ENCODE results near the gene BLCAP.

DNA sequence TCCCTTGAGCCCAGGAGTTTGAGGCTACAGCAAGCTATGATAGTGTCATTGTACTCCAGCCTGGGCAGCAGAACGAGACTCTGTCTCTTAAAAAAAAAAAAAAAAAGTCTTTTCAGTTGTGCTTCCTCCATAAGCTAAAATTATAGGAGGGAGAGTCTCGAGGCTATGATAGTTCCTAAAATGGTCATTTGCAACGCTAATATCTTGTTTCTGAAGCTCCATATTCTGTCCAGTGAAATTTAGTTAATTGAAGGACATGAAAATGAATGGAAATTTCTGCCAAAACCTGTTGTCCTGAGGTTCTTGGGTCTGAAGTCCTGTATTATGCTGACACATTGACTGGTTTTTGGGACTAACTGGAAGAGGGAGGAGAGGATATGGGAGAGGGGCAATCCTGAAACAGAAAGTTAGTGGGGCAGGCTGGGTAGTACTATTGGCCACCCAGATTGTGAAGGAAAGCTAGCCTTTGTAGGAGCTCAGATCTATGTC, 77.0 kb downstream of the PHF20 start:
- RRBS, result no CpG with 5 or more reads among the region's 3 CpGs

GRCh38 chr20:36097271-36098262, 57.0 kb upstream of the EPB41L1 start:
- RRBS, result no CpG with 5 or more reads among the region's 6 CpGs

DNA sequence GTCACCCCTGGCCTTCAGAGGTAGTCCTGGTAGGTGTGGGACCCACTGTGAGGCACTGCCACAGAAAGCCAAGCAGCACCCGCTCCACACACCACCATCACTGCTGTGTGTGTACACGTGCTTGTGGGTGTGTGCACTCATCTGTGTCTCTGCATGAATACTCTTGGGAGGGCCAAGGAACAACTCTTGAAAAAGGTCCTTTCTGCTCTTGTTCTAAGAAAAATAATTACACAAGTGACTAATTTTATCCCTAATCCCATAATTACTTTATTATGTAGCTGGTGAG, 21.8 kb upstream of the EPB41L1 start:
- RRBS, result no CpG with 5 or more reads among the region's 2 CpGs

DNA sequence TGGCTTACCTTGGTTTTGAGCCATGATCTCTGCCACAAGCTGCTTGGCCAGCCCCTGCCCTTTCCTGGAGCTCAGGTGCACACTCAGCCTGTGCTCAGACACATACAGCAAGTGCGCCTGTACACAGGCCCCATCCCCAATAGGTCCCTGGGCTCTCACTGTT, 770 bp upstream of the EPB41L1 start:
- RRBS, result no CpG with 5 or more reads among the region's 1 CpG

DNA sequence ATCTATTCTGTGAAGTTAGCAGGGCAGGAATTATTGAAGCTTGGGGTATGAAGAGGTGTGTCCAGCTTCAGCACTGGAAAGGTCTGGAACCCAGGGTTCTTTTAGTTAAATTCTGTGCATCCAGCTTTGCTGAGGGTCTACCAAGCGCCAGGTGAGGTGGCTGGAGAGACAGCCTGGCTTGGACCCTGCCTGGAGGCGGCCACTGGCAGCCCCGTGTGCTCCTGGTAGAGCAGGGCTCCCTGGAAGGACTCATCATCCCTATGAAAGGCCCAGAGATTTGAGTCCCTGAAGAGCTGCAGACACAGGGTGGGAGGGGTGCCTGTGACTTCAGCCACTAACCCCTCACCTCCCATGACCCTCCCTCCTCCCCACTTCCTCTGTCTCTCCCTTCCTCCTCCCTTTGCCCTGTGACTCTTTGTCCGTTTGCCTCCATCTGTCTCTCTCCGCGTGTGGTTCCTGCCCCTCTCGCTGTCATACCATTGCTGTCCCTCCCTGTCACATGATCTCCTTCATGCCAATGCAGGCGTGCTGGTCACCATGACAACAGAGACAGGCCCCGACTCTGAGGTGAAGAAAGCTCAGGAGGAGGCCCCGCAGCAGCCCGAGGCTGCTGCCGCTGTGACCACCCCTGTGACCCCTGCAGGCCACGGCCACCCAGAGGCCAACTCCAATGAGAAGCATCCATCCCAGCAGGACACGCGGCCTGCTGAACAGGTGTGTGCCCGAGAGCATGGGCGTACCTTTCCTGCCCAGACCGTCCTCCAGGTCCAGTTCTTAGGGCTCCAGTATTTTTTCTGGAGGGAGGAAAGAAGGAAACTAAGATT, 18.9 kb downstream of the EPB41L1 start:
- RRBS, result no CpG with 5 or more reads among the region's 18 CpGs

DNA sequence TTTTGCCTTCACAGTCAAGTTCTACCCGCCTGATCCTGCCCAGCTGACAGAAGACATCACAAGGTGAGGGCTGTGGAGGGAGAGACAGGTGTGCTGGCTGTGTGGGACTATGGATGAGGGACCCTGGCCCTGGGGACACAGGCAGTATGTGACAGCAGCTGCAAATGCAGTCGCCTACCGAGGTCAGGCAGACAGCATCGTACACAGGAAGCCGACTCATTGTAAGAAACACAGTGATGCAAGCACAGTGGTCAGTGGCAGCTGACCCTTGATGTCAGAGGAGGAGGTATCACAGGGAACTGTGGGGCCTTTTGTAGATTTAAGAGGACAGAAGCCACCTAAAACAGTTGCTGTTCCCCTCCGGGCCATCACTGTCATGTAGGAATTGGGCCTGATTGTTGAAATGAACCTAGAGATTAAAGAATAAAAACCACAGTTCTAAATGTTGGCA, 27.8 kb downstream of the EPB41L1 start:
- RRBS, result no CpG with 5 or more reads among the region's 6 CpGs

GRCh38 chr20:36460985-36462155, 79.9 kb upstream of the MYL9 start:
- RRBS, result 2% methylated on average over 38 of the region's 134 CpGs

DNA sequence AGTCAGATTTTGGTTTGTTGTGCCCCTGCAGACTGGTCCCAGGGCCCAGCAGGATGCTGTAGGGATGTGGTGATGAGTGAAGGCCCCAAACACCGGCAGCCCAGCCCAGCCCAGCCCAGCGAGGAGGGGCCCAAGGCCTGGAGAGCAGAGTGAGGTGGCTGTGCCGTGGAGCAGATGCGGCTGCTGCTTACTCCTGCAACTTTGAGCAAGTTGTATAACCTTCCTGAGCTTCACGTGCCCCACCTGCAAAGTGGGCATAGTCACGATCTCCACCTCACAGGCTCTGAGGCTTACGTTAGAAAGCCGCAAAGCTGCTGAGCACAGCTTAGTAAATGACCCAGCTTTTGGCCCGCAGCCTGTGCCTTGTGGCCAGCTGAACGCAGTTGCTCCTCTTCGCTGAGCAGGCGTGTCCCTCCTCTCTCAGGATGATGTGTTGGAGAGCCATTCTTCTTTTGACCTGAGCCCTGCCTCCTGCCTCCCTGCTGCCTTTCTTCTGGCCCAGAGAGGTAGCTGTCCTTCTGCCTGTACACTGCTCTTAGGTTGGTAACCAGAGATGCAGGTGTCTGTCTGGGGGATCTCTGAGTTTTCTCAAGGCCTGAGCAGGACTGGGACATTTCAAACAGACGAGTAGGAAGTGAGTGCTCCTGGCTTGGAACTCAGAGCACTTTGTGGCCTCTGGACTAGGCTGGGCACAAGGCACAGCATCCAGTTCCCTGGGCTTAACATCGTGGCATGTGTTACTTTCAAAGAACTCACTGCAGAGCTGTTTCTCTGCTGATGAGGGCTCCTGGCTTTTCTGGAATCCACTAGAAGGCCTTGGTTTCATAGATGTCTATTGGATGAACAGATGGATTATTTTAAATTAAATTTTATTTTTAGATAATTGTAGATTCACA, 47.5 kb upstream of the MYL9 start:
- RRBS, result no CpG with 5 or more reads among the region's 14 CpGs

DNA sequence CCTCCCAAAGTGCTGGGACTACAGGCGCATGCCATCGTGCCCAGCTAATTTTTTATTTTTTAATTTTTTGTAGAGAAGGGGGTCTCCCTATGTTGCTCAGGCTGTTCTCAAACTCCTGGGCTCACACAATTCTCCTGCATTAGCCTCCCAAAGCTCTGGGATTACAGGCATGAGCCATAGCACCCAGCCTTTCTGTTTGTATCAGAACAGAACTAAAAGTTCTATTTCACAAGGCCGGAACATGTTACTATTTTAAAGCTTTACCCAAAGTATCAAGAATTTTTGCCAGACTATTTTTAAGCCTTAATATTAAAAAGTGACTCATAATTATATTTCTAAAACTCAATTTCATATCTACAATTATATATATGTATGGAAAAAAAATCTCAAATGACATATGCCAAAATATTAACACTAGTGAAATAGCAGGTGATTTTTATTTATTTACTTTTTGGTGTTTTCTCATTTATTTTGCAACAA, 42.3 kb downstream of the NDRG3 start:
- RRBS, result no CpG with 5 or more reads among the region's 3 CpGs

GRCh38 chr20:36774746-36775633, 1.4 kb upstream of the DSN1 start:
- RRBS, result no CpG with 5 or more reads among the region's 14 CpGs

- RRBS, result 100% methylated on average over 6 of the region's 24 CpGs
These were observed 24.2 kb downstream of the SOGA1 start for GRCh38 chr20:36839139-36839630.

- RRBS, result no CpG with 5 or more reads among the region's 24 CpGs
These were observed 11.2 kb downstream of the TLDC2 start for GRCh38 chr20:36886841-36887803.

DNA sequence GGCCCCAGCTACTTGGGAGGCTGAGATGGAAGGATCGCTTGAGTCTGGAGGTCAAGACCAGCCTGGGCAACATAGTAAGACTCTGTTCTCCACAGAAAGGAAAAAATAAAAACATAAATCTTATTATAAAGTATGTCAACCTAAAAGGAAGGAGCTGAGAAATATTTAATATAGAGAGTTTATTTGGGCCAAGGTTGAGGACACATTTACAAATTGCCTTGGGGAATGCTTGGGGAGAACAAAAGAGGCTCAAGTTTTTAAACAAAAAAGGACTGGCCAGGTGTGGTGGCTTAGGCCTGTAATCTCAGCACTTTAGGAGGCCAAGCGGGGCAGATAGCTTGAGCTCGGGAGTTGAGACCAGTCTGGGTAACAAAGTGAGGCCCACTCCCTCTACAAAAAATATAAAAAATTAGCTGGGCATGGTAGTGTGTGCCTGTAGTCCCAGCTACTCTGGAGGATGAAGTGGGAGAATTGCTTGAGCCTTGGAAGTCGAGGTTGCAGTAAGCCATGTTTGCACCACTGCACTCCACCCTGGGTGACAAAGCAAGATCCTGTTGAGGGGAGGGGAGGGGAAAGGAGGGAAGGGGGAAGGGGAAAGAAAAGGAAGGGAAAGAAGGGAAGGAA, 27.7 kb downstream of the SAMHD1 start:
- RRBS, result no CpG with 5 or more reads among the region's 4 CpGs

DNA sequence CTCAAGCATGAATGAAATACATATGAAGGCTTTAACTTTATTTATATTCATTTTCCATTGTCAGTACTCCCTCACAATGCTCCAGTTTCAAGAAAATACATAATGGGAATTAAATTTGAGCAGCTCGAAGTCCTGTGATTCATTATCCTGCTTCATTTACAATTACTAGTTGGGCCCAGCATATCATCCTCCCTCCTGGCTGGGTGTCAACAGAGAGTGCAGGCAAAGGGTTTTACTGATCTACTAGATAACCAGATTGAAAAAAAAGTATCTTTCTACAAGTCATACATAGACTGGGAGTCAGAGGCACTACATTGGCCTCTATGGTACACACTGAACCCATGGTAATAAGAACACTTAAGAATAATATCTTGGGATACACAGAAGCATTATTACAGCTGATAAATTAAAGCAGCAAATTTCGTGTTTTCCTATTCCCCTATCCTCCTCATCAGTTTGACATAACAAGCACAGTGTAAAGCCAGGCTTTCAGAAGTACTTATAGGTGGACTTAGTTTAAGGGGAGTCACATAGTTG, 10.0 kb downstream of the SAMHD1 start:
- RRBS, result no CpG with 5 or more reads among the region's 2 CpGs

DNA sequence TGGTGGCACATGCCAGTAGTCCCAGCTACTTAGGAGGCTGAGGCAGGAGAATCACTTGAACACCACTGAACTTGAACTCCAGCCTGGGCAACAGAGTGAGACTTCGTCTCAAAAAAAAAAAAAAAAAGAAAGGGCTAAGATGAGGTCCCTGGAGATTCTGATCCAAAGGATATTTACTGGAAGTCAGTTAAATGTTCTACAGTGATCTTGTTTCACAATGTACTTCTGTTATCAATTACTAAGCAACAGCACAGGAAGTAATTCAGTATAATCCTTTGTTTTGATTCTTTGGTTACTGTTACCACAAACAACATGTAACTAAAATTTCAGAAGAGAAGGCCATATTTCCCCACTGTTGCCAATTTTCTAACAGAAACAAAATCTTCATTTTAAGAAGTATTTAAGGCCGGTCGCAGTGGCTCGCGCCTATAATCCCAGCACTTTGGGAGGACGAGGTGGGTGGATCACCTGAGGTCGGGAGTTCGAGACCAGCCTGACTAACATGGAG, 7.2 kb downstream of the SAMHD1 start:
- RRBS, result no CpG with 5 or more reads among the region's 8 CpGs

- RRBS, result no CpG with 5 or more reads among the region's 3 CpGs
These were observed 33.8 kb downstream of the RBL1 start for GRCh38 chr20:37061999-37062413.

GRCh38 chr20:37347629-37348922, 2.1 kb downstream of the SRC start:
- RRBS, result no CpG with 5 or more reads among the region's 12 CpGs

DNA sequence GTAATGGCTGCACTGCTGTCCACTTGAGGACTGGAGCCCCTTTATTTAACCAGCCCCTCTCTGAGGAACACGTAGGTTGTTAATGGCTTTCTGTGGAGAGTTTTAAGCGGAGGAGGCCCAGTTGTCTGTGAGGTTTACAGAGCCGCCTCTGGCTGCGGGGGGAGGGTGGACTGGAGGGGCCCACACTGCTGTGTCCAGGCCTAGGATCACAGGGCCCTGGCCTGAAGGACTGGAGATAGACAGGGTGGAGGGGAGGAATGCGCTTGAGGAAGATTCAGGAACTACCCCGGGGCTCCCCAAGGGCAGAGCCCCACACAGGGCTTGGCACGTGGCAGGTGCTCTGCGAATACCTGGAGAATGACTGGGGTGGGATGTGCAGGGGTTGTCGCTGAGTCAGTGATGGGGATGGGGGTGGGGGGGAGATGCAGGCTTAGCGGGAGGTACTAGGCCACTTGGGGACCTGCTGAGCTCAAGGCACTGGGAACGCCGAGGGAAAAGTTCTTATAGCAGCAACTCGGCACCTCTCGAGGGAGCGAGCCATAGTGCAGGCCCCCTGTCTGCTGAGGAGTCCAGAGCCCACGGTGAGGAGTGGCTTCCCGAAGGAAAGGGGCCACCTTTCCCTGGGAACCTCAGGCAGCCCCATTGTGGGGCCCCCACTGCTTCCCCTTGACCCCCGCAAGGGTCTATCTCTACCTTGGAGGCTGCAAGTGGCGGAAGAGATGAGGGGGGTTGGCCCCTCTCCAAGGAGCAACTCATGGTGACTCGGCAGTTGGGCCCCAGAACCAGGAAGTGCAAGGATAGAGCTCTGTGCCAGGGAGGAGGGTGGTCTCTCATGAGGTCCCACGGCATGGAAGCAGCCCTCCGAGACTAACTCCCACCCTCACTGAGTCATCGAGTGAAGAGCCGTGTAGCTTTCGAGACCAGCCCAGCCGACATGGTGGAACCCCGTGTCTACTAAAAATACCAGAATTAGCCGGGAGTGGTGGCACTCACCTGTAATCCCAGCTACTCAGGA, 33.0 kb downstream of the SRC start:
- RRBS, result no CpG with 5 or more reads among the region's 28 CpGs

DNA sequence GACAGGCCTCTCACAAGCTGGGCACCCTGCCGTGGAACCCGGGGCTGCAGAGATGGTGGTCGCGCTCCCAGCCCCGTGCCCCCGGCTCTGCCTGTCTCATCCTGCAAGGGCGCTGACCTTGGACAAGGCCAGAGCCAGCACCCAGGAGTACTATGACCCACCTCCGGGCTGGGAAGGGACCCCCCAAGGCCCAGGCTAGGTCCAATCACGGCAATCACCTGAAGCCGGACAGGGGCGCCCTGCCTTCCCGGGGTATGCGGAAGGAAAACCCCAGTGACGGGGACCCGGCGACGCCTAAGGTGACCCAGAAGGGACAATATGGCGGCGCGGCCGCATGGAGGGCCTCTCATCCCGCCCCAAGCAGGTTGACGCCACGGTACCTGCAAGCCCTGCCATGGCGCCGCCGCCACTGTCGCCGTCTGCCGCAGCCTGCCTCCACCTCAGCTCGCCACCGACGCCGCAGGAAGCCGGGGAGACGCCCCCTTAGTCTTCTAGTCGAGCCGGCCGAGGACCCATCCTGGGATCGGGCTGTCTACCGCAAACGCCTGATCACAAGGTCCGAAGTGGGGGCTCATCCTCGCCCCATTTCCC, at the start of gene BLCAP:
TSS of gene BLCAP (minus strand) at position 464 of the 591 bp plus-strand sequence.
- RRBS, result 6% methylated on average over 9 of the region's 44 CpGs

- RRBS, result no CpG with 5 or more reads among the region's 11 CpGs
These were observed 98.4 kb upstream of the VSTM2L start for GRCh38 chr20:37804378-37805138.

Measured in UCH-1 (cell line).